Airway epithelial cell (primary cell): ENCODE results near the genes NTM and GLB1L2.

GRCh38 chr11:130145233-130145869, 14.2 kb upstream of the ST14 start:
- RAMPAGE, long total RNA, result no peak

- RAMPAGE, long total RNA, result no peak
Measured at GRCh38 chr11:130171172-130171991, 11.8 kb downstream of the ST14 start.

- RAMPAGE, long total RNA, result no peak
Measured at GRCh38 chr11:130183563-130184457, 24.2 kb downstream of the ST14 start.

GRCh38 chr11:130210064-130210559, 50.5 kb downstream of the ST14 start:
- RAMPAGE, long total RNA, result no peak

DNA sequence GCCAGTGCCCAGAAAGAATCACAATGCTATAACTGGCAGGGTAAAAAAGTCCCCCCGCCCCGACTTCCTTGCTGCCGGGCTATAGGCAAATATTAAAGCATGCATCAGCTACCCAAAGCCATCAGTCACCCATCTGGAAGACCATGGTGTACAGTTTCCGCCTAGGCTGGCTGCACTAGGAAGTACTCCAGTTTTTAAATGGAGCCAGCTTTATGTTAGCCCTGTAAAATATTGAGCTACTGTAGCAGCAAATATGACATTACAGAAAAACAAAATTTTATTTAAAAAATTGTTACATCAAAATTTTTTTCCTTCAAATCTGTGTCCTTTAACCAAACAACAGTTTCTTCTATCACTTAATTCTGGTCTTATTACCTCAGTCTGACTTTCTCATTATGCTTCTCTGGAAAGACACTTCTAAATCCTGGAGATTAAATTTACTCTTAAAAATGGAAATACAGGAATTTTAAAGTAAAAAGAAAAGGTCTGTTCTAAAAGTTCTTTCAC, 67.9 kb downstream of the ST14 start:
- RAMPAGE, long total RNA, result no peak

GRCh38 chr11:130522050-130523153, 74.0 kb downstream of the ADAMTS15 start:
- RAMPAGE, long total RNA, result no peak

GRCh38 chr11:130866222-130867058, 49.8 kb downstream of the SNX19 start:
- RAMPAGE, long total RNA, result no peak

GRCh38 chr11:131370349-131371166, at the start of gene NTM:
TSS of gene NTM (plus strand) at chr11:131370615.
- RAMPAGE, long total RNA, result no peak

- RAMPAGE, long total RNA, result no peak
Measured at GRCh38 chr11:131488229-131488795, 117.9 kb downstream of the NTM start.

DNA sequence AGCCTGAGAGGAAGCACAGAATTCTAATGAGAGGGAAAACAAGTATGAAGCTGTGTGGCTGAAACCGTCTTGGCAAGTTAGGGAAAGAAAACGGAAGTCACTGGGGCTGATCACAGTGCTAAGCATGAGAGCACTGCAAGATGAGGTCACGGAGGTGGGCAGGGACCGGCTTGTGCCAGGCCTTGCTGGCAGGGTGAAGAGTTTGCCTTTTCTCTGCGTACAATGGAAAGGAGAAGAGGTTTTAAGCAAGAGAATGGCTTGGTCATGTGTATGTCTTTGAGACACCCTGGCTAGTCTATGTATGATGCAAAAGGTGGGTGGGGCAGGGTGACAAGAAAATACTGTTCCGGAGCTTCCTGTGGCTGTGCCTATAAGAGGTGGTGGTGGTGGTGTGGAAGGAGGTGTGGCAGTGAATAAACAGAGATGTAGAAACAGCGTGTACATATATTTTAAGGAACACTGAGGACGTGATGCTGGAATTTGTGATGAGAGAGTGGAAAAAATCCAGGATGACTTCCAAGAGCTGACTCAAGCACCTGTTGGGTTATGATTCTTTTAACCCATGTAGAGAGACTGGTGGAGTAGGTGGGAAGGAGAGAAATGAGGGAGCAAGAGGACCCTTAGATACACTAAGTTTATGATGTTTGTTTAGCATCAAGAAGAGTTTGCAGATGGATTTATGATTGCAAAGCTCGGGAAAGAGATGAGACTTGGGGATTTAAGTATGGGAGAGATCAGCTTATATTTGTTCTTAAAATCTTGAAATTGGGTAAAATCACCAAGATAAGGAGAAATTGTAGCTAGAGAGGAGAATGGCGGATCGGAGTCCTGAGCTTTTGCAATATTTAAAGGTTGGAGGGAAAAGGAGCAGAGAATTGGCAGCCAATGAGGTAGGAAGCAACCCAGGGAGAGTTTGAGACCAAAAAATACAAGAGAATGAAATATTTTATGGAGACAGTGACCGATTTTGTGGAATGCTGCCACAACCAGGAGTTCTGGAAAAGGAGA, 568.2 kb downstream of the NTM start:
- RAMPAGE, long total RNA, result no peak

GRCh38 chr11:133946287-133947410, 10.1 kb downstream of the IGSF9B start:
- RAMPAGE, long total RNA, result no peak

DNA sequence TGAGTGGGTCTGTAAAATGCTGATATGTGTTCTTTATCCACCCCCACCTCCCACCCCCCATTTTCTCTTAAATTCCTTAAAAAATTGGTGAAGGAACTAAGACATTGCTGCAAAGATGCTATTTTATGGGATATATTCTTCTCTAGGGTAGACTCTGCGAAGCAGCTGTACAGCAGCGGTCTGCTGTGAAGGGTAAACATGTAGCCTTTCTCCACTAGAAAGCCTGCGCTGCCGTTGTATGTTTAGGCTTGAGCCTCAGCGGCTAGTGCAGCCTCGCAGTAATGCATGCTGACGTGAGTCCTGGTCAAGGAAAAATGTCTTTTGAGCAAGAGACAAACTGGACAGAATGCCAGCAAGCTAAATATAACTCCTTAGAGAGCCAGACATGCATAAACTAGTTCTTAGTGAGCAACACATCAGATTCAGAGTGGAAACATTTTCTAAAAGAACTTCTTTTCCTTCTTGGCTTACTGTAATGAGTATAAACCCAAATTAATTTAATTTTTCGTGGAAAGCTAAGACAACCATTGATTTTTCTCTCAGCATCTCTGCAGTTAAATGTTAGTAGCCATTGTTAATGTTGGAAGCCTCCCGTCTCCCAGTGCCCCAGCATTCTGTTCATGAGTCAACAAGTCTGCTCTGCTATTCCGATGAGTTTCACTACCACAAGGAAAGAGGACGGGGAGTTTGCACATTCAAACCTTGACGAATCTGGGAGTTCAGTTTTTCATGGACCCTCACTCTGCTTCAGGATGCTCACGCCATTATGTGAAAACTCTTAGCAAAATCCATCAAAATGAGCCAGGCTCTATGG, 51.3 kb downstream of the JAM3 start:
- RAMPAGE, long total RNA, result no peak

DNA sequence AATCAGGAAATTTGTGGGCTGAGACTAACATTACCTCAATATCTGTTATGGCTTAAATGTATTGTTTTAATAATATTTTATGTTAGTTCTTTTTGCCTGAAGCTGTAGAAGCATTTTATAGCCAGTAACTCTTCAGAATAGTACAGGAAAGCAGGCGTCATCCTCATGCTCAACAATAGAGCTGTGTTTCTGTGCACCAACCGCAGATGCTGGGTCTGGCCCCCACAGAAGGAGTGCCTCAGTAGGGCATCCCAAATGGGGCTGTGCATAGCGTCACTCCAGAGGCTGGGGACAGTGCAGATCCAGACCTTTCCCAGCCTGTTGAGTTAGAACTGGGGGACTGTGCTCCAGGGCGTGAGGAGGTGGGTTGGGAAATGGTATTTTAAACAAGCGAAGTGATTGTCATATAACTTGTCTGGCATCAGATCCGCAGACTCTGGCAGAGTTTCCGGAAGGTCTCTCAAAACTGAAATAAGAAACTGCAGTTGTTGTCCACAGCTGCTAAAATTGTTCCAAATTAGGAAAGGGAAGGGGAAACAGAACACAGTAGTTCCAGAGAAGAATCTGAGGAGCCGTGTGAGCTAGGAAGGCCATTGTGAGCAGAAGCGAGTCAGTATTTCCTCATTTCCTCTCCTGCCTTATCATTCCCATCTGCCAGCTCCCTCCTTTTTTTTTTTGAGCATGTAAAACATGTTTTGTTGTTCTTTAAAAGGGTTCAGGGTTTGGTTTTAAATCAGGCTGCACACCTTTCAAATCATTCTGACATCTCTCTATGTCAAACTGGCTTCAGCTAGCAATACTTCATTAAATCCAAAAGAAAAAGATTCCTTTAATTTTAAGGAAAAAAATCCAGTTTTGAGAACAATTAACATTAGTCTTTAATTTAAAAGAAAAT, 52.2 kb downstream of the JAM3 start:
- RAMPAGE, long total RNA, result no peak

- RAMPAGE, long total RNA, result no peak
Measured at GRCh38 chr11:134331406-134332196, at the start of gene GLB1L2. TSS of gene GLB1L2 (plus strand) at chr11:134331988.

DNA sequence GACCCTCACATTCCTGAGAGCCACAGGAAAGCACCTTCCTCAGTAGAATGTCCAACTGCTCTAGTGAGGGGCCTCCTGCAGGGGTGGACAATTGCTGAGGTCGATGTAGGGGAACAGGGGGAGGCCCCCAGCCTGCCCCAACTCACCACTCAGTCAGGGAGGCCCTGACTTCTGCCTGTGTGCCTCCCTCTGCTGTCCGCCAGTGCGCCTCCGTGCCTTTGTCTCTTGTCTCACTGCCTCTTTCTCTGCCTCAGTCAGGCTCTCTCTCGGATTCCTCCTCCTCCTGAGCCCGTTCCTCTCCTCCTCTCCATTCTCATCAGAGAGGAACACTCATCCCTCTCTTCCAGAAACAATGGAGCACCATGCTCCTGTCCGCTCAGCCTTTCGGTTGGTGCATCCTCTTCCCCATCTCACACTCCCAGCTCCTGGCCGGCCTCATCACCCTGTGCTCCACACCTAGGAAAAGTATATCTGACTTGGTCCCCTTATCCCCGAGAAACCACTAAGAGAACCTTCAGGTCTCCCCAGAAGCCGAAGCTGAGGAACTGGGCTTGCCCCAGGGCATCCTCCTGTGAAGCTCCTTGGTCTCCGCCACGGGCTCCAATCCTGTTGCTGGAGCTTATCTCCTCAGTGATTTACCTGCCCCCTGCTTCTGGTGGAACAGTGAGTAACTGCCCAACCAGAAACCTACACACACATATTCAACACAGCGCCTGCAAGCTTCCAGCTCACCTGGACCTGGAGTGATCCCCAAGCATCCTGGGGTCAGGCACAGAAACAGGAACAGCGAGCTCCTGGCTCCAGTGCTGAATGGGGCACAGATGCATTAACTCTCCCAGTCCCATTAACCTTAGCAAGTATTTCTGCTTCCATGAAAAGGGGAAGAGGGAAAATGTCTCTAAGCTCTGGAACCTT, 2.2 kb downstream of the B3GAT1 start:
- RAMPAGE, long total RNA, result no peak

- RAMPAGE, long total RNA, result no peak
Measured at GRCh38 chr11:134797766-134798154, 385.7 kb upstream of the B3GAT1 start.

- RAMPAGE, long total RNA, result no peak
Measured at GRCh38 chr11:134951192-134951705, 539.2 kb upstream of the B3GAT1 start.